Sternocleidomastoid (tissue), 1 donor: ENCODE data around the genes THOC3, GPRIN1 and HK3.

DNA sequence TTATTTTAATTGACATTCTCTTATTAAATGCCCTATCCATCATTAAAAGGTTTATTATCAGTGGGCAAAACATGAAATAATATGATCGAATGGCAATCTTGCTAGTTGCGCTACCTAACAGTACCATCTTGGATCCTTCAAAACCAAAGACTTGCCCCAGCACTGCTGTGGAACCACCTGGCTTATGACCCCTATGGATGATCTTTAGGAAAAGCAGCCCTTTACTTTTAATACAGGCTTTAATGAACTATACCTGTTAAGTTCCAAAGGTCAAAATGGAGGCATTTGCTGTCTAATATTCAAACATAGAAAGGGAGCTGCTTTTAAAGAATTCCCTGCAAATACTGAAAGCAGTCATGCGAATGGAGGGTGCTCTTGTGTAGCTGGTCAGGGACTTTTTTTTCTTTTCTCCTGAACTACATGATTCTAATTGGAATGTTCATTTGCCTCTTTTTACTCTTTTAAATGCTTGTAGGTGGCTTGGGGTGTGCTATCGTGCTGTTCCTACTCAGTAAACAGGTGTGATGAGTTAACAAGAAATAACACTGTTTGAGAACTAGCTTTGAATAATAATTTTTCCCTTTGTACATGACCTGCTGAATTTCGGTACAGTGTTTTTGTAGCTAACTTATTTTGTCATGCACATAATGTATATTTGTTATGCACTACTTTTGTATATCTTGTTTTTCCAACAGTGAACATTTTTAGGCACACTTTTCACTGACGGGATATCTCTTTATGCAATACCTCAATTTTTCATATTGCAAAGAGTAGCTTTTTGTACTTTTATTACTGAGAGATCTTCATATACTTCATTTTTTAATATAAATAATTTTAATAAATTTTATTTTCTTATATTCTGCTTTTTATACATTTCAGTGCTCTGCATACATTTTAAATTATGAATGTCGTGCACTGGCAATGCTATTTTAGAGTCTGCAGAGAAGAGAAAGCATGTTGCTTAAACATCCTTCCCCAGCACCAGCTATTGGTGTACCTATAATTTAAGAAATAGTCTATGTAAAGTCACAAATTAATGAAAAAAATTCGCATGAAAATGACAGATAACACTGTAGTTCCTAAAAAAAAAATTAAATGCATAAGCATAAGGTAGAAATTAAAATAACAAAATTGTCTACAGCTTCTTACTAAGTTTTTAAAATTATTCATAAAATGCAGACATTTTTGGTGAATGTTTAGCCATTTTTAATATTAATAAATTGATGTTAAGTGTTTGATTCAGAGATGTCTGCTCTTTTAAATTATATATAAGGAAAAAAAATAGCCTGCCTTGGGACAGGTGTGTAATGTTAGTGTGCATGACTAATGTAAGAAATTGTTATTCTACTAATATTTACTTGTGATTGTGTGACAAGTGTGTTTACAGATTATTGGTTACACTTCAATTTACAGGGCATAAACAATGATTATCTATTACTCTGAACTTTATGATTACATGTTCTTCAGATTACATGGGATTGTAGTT, 30.8 kb upstream of the C5orf47 start:
- PRO-cap = no peak

DNA sequence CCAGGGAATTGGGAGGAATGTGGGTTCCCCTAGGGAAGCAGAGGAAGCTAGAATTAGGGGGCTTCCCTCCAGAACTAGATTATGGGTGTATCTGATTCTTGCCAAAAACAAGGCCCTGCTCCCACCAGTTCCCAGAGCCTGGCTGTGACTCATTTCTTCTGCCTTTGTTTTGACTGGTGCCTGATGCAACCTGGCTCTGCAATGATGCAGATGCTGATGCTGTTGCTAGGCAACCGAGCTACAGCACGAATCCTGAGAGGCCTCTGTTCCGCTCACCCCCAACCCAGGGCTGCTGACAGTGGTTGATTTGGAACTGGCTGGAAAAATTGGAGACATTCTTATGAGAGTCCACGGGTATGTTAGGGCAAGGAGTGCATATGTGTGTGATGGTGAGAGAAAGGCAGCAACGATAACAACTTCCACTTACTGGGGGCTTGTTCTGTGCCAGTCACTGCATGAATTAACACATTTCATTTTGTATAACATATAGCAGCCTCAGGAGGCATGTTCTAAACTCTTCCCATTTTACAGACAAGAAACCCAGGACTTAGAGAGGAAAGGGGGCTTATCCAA, 100.4 kb downstream of the NSG2 start:
- PRO-cap = no peak

- PRO-cap = no peak
These were observed 278.4 kb downstream of the NSG2 start for GRCh38 chr5:174323863-174324288.

DNA sequence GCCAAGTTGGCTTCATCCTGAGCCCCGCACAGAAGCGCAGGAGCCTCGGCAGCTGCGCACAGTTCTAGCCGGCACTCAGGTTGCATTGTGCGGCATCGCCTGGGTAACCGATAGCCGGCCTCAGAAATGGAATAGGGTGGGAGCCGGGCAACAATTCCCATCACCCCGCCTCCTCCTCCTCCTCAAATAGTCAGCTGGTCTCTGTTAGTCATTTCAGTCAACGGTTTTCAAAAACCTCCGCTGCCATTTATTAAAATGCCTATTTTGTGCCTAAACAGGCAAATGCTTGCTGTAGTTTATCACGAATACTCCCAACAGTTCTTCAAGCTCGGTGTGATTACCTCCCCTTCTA, 15.8 kb upstream of the MSX2 start:
- PRO-cap = no peak

DNA sequence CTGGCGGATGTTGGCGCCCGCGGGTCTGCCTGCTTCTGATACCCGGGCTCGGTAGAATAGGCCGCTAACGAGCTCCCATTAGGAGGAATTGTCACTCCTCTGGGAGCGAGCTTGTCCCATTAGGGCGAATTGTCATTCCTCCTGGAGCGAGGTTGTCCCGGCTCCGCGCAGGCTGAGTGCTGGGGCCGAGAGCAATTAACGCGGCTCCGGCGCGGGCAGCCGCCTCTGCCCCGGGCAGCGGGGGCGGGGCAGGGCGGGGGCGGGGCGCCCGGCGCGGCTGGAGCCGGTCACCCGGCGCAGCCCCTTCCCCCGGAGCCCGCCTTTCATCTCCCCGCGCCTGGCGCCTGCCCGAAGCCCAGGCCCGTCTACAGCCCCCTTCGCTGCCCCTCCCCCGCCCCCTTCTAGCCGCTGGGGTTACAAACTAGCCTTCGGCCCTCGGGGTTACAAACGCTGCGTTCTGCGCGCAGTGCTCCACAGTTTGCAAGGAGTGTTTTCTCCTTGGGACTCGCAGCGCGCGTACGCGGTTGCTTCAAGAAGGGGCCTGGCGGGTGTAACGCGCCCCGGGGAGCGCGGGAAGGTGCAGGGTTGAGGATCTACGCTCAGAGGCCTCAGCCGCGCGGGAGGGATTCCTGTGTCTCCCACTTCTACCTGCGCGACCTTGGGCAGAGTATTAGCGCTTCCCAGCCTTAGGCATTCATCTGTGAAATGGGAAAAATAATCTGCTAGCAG, 3.4 kb upstream of the MSX2 start:
- PRO-cap = no peak

DNA sequence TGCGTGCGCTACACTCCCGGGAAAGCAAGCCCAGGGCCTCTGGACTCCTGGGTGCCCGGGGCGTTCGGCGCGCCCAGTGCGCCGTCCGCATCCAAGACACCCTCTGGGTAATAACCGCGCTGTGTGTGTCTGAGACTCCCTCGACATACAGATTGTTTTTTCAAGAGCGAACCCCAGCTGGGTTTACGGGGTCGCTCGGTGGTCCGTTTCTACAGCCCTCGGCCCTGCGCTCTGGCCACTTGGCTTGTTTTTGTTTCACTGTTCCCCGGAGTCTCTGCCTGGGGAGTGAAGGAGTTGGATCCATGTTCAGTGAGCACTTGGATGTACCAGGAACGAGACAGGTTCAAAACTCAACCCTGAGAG, 732 bp downstream of the MSX2 start:
- PRO-cap = no peak

GRCh38 chr5:175443311-175443786, 633 bp downstream of the DRD1 start:
- PRO-cap = no peak

DNA sequence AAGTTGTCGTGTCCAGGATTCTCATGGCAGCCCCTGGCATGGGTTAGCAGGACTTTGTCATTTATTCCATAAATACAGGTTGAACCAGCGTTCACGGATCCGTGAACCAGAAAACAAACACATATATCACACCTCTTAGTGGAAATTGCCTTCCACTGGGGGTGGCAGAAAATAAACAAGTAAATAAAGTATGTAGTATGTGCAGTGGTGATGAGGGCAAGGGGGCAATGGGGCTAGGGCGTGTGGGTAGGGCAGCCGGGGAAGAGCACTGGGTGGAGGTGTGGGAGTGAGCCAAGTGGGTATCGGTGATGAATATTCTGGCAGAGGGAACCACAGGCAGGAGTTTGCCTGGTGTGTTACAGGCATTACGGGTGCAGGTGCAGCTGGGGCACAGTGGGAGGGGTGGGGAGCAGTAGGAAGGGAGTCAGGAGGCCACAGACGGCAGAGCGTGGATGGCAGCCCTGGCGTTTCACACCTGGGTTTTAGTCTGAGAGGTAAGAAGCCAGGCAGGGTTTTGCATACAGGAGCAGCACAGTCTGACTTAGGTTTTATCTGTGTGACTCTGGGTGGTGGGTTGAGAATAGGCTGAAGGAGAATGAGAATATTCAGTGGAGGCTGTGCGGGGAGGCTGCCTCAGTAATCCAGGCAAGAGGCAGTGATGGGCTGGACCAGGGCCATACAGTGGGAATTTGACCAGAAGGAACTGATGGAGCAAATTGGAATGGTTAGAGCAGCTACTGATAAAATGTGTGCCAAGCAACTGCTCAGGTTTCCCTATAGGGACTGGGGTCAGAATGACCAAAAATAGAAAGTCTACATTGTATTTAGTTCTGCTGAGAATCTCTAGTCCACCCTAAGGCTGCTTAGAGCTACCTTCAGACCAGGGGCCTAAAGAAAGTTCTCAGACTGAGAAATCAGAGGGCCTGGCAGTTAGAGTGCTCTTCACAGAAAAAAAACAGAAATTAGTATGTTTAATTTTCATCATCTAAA, 35.5 kb downstream of the SFXN1 start:
- PRO-cap = no peak

DNA sequence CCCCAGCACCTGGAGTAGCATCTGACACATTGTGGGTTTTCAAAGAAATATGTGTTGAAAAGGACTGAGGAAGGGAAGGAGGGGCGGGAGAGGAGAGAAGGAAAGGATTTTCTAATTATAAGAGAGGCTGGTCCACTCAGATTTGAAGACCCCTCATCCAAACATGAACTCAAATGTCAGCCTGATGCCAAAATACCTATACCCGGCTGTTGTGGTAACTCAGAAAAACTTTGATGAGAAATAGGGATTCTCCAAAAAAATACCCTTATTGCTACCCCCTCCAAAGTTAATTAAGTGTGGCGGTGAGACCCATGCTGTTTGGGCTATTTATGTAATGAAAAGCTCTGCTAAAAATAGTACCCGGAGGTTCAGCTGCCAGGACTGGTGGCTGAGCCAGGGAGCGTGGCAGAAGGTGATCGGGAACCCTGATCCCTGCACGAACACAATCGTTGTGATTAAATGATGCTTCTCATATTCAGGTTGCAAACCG, 23.0 kb downstream of the HRH2 start:
- PRO-cap = no peak

GRCh38 chr5:175690939-175691545, 33.2 kb downstream of the HRH2 start:
- PRO-cap = bidirectional peak, plus-strand start at chr5:175691251, minus-strand start at chr5:175691149

- PRO-cap = no peak
These were observed 50.2 kb downstream of the HRH2 start for GRCh38 chr5:175707979-175708526.

DNA sequence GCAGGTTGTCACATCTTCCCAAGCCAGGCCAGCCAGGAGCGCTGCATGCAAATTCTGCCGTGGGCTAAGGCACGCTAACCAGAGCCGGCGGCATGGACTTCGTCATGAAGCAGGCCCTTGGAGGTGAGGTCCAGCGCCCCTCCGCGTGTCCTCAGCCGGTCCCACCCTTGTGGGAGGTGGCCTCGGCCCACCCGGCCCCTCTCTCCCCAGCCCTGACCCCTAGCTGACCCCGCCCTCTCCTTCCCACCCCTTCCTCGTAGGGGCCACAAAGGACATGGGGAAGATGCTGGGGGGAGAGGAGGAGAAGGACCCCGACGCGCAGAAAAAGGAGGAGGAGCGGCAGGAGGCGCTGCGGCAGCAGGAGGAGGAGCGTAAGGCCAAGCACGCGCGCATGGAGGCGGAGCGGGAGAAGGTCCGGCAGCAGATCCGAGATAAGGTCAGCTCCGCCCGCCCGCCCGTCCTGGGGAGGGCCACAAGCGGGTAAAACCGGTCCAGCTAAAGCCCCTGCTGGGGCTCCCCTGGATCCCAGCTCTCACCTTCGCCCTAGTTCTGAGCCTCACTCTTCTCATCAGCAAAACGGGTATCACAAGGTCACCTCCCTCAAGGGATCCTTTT, 7.4 kb downstream of the CPLX2 start:
- PRO-cap = no peak

- PRO-cap = no peak
These were observed 24.2 kb downstream of the CPLX2 start for GRCh38 chr5:175895442-175896160.

- PRO-cap = no peak
These were observed at the start of gene THOC3 for GRCh38 chr5:175967737-175968447. Gene THOC3, minus strand, starts transcription at chr5:175968315.

DNA sequence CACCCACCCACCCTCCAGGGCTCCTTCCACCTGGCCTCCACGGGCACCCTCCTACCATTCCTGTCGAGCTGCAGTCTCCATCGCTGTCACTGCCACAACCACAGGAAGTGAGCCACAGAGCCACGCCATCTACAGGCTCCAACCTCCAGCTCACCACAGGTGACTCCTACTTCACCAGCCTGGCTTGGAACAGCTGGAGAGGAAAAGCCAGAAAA, 66.3 kb upstream of the THOC3 start:
- PRO-cap = no peak

- PRO-cap = no peak
These were observed 9.1 kb downstream of the HIGD2A start for GRCh38 chr5:176397499-176398230.

- PRO-cap = no peak
These were observed 3.2 kb downstream of the CLTB start for GRCh38 chr5:176413083-176413691.

GRCh38 chr5:176609259-176610437, at the start of gene GPRIN1:
Gene GPRIN1, minus strand, starts transcription at chr5:176610156.
- PRO-cap = bidirectional peak, plus-strand start at chr5:176610218, minus-strand start at chr5:176610134

- PRO-cap = unidirectional peak, minus-strand start at chr5:176899344
These were observed at the start of gene HK3 for GRCh38 chr5:176899246-176900017. Gene HK3, minus strand, starts transcription at chr5:176899346.

DNA sequence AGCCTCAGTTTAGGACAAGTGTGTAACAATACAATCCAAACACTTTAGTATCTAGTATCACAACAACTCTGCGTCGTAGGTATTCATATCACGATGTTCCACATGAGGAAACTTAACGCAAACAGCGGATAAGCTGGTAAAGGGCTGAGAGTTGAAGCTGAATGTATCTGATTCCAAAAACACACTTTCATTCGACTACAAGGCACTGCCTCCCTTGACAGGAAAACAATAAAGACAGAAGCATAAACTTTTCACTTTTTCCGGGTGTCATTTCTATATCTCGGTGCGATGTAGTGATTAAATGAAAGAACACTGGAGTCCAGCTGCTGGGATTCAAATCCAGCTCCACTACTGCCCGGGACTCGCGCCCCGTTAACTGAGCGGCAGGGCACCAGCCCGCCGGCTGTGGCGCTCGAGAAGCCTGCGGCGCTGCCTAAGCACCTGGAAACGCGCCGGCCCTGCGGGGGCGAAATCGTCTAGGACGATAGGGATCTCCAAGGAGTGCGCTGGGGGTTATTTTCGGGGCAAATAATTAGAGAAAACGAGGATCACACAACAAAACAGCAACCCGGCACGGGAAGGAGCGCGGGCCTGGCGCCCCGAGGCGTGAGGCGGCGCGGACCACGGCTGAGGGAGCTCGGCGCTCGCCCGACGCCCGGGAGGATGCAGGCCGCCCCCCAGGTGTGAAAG, 936 bp downstream of the UIMC1 start:
- PRO-cap = unidirectional peak, plus-strand start at position 348 of the sequence; bidirectional peak, plus-strand start at position 450 of the sequence, minus-strand start at position 405 of the sequence